H4 (cell line): Measurements from ENCODE around the genes MCCC1, MAP6D1 and ALG3.

DNA sequence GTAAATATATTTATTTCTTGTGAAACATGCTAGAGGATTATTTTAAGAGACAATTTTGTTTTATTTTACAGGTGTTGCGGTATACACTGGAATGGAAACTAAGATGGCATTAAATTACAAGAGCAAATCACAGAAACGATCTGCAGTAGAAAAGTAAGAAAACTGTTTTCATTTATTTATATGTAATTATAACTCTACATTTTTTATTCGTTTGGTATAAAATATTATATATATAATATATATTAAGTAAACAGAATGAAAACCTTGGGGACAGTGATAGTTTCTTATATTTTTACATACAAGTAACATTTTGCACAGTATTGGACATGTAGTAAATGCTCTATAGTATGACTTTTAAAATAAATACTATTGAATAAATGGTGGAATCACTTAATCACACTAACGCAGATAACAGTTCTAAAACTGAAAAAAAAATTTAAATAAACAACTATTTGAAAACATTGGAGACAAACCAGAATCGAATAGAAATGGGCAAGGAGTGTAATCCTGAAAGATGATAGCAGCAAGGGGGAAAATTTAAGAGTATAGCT lies 55.2 kb downstream of the ATP11B start:
- RAMPAGE, long total RNA = no peak

DNA sequence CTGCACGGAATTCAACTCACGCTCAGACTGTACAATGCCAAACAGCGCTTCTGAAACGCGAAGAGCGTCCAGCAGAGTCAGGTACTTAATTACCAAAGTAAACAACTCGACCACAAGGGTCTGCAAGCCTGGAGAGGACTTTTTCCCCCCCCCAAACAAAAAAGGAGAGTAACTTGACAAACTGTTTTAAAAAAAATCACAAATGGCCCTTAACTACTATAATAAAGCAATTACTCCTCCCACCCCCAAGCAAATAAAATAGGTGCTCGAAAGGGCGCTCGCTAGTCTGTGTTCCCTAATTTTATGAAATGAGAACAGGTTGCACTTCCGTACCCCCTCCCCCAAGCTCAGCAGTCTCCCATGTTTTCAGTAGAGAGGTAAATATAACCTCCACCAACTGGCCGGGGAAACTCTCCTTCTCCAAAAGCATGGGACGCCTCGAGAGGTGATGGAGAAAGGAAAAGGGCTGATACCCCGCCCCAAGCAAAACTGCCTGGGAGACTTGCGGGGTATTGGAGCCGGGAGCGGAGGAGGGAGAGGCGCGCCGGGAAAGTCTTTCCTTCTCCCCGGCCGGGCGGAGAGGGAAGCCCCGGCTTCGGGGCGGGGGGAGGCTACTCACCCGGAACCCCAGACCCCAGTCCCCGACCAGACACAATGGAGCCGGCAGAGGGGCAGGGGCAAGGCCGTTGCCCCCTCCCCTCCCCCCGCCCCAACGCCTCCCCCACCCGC lies 717 bp downstream of the DCUN1D1 start:
- RAMPAGE, long total RNA = no peak

- RAMPAGE, long total RNA = start-site peak on the minus strand at chr3:183099453-183099501, 21 reads
Measured at GRCh38 chr3:183098376-183099635, at the start of gene MCCC1. MCCC1 (minus strand) TSS chr3:183099496.

GRCh38 chr3:183131321-183131529 lies 31.3 kb downstream of the LAMP3 start:
- RAMPAGE, long total RNA = no peak

DNA sequence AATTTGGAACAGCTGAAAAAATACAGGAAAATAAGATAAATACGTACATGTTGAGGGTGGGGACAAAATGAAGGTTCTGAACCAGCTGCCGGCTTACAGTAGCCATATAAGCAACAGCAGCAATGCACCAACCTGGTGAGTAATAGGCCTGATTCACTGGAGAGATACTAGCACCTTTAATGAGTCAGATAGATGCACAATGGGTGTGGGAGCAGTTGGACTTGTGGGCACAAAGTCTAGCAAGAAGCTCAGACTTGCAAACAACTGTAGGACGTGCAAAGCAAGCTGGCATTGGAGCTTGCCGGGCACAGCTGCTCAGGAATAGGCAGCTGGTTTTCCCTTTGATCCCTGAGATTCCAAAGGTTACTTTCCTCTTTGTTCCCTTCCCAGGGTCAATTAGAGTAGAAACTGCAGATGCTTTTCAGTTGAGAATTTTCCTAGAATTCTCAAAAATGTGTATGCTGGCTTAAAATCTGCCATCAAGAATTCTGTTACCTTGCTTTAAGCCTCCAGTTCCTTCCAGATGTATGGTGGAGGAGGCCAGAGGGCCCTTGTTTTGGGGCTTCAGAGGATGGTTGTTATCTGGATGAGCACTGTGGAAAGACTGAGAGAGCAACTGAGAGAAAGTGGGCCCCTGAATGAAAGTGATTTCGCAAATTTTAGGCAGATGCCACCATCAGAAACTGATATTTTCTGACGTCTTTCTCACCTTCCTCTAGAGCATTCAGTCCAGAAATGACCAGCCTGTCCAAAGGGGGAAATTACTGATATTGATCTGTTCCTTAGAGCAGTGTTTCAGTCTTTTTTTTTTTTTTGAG lies 13.1 kb downstream of the B3GNT5 start:
- RAMPAGE, long total RNA = no peak

GRCh38 chr3:183381092-183381503 lies 47.3 kb downstream of the MCF2L2 start:
- RAMPAGE, long total RNA = no peak

DNA sequence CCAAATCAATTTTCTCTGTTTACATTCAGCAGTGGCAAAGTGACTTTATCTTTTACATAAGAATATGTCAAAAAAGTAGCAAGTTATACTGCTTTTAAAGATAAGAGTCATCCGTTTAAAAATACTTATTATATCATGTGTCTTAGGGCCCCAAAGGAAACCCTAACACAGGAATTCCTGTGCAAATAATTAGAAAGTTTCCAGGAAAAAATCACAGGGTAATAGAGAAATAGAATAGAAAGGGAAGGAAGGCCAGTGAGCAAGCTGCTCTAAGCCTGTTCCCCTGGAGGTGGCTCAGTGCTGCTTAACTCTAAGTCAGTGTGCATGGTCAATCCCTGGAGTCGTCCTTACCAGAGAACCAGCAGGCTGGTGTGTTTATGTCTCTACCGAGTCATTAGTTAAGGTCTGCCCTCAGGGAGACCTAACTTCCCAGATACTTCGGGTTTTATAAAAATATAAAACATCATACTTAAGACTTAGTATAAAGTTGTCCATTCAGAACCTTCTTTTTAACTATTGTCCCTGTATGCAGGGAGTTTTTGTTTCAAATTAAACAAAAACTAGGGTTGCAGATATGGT lies 21.0 kb upstream of the MCF2L2 start:
- RAMPAGE, long total RNA = no peak

- RAMPAGE, long total RNA = no peak
Measured at GRCh38 chr3:183735036-183735321, 37.4 kb downstream of the YEATS2 start.

DNA sequence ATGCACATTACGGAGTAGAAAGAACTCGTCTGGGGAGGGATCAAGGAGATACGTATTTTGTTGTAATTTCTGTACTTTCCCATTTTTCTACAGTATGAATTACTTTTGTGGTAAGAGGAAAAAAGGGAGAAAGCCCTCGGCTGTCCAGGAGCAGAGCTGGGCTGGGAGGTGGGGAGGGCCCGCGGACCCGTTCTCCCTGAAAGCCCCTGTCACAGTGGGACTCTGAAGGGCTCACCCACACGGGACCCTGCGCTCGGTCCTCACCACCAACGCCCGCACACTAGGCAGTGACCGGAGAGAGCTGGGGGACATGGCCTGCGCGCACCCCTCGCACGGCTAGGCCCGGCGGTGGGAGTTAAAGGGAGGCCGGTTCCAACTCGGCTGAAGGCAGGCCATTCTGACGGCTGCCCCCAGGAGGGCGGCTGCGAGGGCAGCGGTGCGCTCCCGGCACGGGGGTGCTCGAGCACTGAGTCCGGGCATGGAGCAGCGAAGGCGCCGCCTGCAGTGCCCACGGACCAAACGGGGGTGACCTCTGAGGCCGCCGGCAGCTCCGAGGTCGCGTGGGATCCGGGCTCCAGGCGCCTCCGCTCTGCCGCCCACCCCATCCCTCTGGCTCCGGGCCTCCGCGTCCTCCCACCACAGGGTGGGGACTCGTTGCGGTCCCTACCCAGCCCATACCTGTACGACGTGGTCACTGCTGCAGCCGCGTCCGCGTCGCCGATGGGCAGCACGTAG lies 741 bp downstream of the MAP6D1 start:
- RAMPAGE, long total RNA = no peak

DNA sequence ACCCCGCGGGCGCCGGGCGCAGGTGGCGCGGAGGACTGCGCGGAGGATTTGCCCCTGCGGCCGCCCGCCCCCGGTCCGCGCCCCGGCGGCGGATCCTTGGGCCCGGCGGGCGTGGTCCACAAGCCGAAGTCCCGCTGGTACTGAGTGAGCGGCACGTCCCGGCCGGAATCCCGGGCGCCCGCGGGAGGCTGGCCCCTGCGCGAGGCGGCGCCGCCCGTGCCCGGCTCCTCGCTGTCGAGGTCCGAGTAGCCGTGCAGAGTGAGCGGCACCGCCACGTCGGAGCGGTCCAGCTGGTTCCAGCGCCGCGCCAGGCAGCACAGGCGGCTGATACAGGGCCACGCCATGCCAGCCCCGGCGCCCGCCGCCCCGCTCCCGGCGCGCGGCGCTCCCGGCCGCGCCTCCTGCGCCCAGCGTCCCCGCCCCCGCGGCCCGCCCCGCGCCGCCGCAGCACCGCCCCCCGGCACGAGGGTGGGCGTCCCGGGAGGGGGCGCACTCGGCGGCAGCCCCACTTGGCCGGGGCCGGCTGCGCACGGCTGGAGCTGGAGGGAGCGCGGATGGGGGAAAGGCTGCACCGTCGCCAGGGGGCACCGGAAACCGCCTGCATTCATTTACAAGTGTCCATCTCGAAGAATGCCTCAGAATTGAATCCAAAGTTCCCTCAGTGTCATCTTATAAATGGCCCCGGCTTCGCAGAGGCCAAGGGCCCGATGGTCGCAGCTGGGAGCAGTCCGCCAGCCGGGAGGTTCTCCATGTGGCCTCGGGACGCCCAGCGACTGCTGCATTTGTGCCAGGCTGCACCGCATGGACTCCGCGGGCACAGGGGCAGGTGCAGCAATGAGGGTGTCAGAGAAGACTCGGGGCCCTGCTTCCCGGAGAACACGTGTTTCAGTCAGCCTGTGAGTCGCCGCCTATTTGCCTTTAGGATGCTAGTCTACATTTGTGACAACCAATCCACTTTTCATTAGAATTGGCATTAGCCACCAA lies at the start of gene MAP6D1:
Gene MAP6D1, minus strand, starts transcription at position 374 of the 984 bp plus-strand sequence.
- RAMPAGE, long total RNA = no peak

DNA sequence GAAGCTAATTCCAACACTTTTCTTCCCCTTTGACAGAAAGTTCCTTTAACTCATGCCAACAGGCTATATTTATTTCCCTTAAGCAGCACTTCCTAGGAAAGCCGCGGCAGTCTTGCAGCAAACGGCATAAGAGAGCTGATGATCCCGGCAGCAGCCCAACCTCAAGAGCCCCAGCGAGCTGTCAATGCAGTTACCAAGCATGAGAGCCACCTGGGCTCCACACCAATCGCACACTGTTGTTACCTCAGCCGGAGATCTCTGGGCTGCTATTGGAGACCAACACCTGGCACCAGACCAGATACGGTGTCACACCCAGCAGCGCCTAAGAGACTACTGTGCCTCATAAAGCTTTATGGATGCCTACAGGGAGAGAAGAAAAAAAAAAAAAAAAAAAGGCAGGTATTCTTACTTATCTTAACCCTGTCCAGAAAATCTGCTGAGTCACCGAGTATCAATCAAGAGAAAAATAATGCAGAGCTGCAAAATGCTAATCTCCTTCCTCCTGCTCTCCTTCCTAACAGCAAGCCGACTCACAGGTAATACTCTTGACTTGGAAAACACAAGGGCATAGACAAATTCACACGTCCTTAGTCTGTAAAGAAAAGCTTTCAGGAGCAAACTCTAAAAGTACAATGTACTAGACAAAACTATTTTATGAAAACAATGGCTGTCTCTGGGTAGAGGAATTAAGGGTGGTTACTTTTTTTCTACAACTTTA lies 11.6 kb downstream of the ABCC5 start:
- RAMPAGE, long total RNA = no peak

DNA sequence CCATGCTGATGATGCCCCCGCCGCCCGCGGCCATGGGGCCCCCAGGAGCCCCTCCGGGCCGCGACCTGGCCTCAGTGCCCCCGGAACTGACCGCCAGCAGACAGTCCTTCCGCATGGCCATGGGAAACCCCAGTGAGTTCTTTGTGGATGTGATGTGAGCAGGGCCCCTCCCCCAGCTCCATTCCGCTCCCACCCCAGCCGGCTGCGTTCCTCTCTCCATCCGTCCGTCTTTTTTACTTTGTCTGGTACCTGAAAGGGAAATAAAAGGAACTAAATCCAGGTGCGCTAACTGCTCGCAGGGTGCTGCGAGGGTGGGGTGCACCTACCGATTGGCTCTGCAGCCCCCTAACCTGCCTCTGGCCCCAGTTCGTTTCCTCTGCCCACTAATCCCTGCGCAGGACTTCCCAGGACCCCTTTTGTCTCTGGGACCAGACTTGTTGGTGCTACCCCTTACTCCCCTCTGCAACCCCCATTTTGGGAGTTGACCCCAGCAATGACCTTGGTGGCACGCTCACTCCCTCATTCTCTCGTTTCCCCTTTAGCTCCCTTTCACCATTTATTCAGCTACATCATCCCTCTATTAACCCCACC lies 4.0 kb upstream of the AP2M1 start:
- RAMPAGE, long total RNA = no peak

- RAMPAGE, long total RNA = no peak
Measured at GRCh38 chr3:184241025-184242456, 7.2 kb downstream of the ALG3 start.

DNA sequence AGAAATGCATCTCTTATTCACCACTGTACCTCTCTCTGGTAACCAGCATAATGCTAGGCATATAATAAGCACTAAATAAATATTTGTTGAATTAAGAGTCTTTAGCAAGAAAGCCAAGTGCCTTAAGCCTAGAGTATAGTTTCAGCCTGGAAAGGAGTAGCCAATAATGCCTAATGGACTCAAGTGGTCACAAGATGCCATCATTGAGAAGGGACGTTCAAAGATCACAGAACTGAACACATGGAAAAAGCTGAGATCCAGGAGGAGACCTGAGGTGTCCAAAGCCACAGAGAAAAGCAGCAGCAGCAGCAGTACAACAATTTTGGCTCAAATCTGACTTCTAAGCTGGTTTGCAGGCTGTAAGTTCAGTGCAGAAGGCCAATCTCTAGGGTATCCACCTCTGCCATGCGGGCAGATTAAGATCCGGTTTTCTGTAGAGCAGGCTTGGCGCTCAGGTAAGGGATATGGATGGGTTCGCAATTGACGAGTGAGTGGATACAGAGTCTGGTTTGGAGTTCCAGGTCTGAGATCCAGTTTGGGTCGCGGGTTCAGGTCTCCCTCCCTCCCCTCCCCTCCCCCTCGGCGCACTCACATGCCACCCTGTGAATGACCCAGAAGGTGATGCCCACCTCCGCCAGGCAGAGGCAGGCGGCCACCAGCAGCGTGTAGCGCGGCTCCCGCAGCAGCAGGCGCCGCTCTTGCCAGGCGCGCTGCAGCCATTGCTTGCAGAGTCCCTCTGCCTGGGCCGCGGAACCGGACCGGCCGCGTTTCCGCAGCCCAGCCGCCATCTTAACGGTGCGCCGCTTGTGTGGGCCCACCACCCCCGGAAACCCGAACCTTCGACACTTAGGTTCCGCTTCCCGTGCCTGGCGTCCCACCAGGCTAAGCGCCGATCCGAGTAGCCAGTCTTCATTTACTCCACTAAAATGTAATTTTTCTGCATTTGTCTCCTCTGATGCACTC lies at the start of gene ALG3:
Gene ALG3, minus strand, starts transcription at position 810 of the 963 bp plus-strand sequence.
- RAMPAGE, long total RNA = start-site peak on the minus strand centred at position 782 of the sequence, 32 bp wide, 99 reads

DNA sequence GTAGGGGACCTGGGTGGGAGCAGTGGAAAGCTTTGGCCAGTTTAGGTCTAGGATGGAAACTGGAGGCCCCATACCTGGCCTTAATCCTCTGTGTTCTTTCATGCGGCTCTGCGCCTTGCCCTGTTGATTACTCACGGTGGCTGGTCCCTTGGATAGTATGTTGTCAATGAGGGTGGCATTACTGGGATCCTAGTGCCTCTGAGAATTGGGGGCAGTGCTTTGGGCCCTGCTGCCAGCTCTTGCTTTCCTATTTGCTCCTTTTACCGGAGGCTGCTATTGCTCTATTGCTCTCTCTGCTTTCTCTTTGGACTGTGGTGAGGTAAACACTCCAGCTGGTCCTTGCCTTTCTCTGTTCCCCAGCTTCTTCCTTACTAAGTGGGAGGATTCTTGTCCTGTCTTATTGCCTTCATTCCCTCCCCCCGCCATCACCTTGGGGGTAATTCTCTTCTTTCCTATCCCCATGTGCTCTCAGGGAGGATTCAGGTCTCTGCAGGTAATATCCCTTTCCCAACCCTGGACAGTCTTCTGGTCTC lies 1.9 kb downstream of the EIF4G1 start:
- RAMPAGE, long total RNA = no peak

GRCh38 chr3:184327059-184327956 lies 10.1 kb upstream of the FAM131A start:
- RAMPAGE, long total RNA = no peak

DNA sequence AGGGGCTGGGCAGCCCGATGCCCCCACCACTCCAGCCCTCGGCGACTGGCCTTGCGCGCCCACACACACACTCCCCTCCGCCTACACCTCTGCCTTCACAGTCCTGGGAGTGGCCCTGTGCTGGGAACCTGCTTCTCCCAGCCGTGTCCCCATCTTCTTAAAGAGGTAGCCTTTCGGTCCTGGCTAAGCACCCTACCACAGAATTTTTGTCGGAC lies 1.1 kb upstream of the FAM131A start:
- RAMPAGE, long total RNA = no peak

- RAMPAGE, long total RNA = no peak
Measured at GRCh38 chr3:184351221-184352585, 9.7 kb downstream of the CLCN2 start.

DNA sequence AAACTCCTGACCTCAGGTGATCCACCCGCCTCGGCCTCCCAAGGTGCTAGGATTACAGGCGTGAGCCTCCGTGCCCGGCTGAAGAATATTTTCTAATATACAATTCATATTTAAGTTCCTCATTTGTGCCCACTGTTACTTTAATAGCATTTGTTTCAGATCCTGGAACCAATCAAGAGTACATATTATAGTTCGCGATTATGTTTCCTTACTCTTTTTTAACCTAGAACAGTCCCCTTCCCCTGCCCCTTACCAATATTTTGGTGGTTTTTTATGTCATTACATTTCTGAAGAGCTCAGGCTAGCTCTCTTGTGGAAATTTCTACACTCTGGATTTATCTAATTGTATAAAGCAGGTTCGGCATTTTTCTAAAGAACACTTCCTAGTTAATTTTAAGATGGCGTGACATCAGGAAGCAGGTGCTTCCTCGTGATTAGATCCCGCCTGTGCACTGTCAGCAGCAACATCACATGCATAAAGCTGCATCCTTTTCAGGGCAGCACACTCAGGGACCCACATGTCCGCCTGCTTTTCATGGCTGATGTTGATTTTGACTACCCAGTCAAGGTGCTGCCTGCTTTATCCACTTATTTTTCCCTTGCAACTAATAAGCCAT lies 88.7 kb upstream of the EPHB3 start:
- RAMPAGE, long total RNA = no peak

- RAMPAGE, long total RNA = no peak
Measured at GRCh38 chr3:184513375-184514199, 48.0 kb upstream of the EPHB3 start.